SK-N-SH (cell line): ENCODE data around the gene ZNF746.

DNA sequence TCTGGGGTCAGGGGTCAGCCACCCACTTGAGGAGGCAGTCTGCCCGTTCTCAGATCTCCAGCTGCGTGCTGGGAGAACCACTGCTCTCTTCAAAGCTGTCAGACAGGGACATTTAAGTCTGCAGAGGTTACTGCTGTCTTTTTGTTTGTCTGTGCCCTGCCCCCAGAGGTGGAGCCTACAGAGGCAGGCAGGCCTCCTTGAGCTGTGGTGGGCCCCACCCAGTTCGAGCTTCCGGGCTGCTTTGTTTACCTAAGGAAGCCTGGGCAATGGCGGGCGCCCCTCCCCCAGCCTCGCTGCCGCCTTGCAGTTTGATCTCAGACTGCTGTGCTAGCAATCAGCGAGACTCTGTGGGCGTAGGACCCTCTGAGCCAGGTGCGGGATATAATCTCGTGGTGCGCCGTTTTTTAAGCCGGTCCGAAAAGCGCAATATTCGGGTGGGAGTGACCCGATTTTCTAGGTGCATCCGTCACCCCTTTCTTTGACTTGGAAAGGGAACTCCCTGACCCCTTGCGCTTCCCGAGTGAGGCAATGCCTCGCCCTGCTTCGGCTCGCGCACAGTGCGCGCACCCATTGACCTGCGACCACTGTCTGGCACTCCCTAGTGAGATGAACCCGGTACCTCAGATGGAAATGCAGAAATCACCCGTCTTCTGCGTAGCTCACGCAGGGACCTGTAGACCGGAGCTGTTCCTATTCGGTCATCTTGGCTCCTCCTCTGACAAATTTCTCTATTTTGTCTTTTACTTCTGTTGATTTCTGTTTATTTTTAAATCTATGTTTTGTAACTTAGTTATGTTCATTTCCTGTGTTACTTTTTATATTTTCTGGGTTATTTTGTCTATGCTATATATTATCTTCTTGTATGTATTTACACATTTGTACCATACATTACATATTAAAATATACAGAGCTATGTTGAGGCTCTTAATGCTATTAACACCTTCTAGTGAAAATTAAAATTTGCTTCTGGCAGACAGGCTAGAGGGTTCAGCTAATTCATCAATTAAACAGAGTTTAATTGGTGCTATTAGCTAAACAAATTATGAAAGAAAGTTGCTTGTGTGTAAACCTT is 97.4 kb upstream of the CNTNAP2 start:
- RRBS = no CpG with 5 or more reads among the region's 35 CpGs
CAGE:
- cytosol, long polyA plus RNA = no peak
- long polyA plus RNA = no peak
- nucleus, long polyA plus RNA = no peak

- RRBS = no CpG with 5 or more reads among the region's 1 CpG
CAGE:
- cytosol, long polyA plus RNA = no peak
- long polyA plus RNA = no peak
- nucleus, long polyA plus RNA = no peak
These were observed 109.8 kb upstream of the C7orf33 start for GRCh38 chr7:148480848-148481153.

DNA sequence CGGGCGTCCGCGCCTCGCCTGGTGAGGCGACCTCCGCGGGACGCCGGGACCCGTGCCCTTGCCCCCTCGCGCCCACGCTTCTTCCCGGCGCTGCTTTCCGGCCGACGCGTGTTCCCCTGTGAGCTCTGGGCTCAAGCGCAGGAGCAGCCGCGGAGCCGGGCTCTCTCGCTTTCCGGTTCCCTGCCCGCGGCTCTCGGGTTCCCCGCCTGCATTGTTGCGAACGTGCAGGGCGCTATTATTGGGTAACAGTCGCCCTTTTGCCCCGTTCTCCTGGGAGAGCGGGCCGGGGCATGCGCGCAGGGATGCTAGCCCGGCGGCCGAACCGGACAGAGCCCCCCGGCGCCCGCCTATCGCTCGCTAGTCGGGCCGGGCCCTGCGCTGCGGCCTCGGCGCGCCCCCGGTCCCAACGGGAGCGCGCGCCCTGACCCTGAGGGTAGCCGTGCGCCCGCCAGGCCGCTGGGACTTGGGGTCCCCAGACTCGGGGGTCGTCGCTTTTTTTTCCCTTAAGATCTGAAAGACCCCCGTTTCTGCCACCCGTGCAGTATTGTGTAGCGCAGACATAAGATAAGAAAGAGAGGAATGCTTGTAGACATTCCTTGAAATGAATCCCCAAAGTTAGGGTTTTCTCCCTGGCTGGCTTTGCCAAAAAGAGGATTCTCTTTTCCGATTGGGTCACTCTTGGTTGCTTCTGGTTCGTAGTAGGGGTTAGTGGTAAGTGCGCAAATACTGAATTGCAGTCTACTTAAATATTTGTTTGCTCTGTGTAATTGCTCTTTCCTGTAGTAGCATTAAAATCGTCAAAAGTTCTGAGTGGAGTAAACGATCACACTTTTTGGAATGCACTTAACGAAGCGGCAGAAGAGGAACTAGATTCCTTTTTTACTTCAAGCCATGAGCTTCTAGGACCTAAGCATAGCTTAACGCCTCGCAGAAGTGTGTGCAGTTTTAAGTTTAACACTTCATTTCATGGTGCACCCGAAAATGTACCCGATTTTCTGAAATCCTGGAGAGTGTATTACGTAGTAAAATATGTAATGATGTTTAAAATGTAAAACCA is 1.0 kb downstream of the CUL1 start:
- RRBS = under 1% methylated on average over 32 of the region's 82 CpGs
CAGE:
- cytosol, long polyA plus RNA = no peak
- long polyA plus RNA = no peak
- nucleus, long polyA plus RNA = no peak

DNA sequence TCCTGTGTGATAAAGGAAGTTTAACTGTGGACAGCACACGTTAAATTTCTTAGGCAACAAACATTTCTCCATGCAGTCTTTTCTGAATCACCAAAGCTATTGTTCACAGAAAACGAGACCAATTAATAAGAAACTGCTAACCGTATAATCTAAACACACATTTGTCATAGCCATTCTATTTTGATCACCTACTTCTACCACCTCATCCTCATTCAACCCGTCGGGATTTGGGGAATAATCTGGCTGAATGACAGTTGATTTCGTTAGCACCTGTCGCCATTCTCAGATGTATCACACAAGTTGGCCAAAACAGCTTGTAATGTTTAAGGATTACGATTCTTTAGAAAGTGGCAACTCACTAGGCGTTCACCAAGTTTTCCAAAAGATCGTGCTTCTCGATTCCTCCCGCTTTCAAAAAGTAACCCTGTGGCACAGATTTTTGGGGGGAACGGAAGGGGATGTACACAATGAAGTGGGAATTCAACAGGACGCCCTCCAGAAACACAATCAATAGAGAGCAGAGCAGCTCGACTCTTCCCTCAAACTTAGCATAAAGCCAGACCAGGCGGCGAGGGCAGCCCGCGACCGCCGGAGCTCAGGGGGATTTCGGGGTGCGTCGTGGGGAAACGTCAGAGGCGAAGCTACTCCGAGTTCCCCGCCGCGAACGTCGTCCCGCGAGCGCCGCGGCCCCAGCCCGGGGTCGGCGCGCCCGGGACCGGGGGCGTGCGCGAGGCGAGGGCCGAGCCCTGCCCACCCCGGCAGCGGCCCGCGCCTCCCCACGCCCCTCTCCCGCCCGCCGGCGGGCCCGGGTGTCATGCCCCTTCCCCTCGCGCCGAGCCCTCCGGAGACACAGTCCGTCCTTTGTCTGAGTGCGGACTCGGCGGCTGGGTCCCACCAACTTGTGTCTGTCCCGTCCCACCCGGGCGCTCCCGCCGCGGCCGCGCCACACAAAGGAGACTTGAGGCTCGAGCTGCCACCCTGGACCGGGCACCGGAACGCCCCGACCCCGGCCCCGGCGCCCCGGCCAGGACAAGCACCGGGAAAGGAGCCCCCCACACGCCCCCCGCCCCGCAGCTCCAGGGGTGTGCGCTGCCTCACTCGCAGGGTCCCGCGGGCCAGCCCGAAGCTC is 889 bp downstream of the EZH2 start:
- RRBS = 1% methylated on average over 47 of the region's 92 CpGs
CAGE:
- cytosol, long polyA plus RNA = no peak
- long polyA plus RNA = no peak
- nucleus, long polyA plus RNA = no peak

GRCh38 chr7:149071629-149072278 is 18.8 kb downstream of the ZNF786 start:
- RRBS = 91% methylated on average over 10 of the region's 42 CpGs
CAGE:
- cytosol, long polyA plus RNA = no peak
- long polyA plus RNA = no peak
- nucleus, long polyA plus RNA = no peak

DNA sequence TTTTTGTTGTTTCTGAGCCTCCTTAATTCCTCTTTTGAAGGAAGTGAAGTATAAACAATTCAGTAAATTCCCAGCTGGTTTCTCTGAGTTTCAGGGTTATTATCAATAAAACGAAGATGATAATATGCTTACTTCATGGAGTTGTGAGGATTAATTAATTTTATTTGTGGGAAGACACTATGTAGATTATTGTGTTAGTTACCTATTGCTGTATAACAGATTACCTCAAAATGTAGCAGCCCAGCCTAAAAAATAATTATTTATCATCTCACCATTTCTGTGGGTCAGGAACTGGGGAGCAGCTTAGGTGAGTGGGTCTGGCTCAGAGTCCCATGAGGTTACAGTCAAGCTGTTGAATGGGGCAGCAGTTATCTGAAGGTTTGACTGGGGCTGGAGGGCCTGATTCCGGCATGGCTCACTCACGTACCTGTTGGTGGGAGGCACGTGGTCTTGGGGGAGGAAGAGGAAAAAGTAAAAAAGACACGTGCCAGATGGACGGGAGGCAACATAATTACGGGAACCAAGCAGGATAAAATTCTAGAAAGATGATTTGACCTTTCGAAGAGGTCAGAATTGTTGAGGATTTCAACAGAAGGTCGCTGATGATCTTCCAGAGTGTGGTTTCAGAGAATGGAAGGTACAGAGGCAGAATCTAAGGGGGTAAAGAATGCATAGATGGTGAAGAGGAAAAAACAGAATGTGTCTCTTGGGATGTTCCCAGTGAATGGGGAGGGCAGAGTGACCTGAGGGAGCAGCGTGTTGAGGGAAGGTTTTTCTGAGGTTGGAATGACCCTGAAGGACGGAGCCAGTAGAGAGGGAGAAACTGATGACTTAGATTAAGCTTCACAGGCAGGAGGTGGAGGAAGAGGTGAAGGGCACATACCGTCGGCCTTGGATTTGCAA is 8.6 kb downstream of the ZNF282 start:
- RRBS = no CpG with 5 or more reads among the region's 13 CpGs
CAGE:
- cytosol, long polyA plus RNA = no peak
- long polyA plus RNA = no peak
- nucleus, long polyA plus RNA = no peak

DNA sequence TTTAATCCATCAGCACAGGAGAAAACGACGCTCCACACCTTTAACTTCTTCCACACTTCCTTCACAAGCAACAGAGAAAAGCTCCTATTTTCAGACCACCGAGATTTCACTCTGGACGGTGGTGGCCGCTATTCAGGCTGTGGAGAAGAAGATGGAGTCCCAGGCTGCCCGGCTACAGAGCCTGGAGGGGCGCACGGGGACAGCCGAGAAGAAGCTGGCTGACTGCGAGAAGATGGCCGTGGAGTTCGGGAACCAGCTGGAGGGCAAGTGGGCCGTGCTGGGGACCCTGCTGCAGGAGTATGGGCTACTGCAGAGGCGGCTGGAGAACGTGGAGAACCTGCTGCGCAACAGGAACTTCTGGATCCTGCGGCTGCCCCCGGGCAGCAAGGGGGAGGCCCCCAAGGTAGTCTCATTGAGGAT is 10.7 kb downstream of the ZNF212 start:
- RRBS = no CpG with 5 or more reads among the region's 18 CpGs
CAGE:
- cytosol, long polyA plus RNA = no peak
- long polyA plus RNA = no peak
- nucleus, long polyA plus RNA = no peak

GRCh38 chr7:149474110-149475000 is 13.5 kb upstream of the ZNF777 start:
- RRBS = 89% methylated on average over 13 of the region's 78 CpGs
CAGE:
- cytosol, long polyA plus RNA = no peak
- long polyA plus RNA = no peak
- nucleus, long polyA plus RNA = start-site peak on the minus strand at chr7:149474177-149474317, 78 and 132 reads in 2 replicates

DNA sequence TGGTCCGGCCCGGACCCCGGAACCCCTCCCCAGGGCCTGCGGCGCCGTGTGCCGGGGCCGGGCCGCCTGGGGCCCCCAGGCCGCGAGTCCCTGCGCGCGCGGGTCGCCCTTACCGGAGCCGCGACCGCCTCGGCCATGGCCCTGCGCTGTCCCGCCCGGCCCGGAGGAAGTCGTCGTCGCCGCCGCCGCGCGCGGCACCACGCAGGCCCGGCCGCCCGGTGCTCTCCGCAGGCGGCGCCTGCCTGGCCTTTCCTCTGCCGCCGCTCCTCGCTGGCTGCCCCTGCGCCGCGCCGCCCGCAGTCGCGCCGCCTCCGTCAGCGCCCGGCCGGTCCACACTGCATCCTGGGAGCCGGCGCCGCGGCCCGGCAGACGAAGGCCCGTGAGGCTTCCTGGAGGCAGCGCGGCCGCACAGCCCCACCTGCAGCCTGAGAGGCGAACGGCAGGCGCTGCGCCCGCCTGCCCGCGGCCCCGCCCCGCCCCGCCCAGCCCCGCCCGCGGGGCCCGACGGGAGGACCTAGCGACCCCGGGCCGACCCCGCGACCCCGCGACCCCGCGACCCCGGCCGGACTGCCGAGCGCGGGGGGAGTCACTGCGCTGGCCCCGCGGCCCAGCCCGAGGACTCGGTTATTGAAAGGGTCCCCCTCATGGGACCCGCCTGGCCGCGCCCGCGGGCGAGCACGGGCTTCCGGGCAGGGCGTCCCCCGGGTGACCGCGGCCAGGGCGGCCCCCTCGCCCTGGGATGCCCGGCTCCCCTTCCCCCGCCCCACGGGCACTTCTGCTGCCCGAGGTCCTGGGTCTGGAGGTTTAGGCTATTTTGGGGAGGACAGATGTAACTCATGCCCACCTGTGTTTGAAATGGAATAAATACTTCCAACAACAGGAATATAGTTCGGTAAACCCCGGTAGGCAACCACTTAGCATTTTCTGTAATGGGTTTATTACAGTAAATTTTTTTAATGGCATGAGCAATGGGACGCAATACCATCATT is at the start of gene ZNF746:
TSS of gene ZNF746 (minus strand) at position 410 of the 989 bp plus-strand sequence.
- RRBS = 1% methylated on average over 51 of the region's 121 CpGs
CAGE:
- cytosol, long polyA plus RNA = no peak
- long polyA plus RNA = no peak
- nucleus, long polyA plus RNA = no peak

DNA sequence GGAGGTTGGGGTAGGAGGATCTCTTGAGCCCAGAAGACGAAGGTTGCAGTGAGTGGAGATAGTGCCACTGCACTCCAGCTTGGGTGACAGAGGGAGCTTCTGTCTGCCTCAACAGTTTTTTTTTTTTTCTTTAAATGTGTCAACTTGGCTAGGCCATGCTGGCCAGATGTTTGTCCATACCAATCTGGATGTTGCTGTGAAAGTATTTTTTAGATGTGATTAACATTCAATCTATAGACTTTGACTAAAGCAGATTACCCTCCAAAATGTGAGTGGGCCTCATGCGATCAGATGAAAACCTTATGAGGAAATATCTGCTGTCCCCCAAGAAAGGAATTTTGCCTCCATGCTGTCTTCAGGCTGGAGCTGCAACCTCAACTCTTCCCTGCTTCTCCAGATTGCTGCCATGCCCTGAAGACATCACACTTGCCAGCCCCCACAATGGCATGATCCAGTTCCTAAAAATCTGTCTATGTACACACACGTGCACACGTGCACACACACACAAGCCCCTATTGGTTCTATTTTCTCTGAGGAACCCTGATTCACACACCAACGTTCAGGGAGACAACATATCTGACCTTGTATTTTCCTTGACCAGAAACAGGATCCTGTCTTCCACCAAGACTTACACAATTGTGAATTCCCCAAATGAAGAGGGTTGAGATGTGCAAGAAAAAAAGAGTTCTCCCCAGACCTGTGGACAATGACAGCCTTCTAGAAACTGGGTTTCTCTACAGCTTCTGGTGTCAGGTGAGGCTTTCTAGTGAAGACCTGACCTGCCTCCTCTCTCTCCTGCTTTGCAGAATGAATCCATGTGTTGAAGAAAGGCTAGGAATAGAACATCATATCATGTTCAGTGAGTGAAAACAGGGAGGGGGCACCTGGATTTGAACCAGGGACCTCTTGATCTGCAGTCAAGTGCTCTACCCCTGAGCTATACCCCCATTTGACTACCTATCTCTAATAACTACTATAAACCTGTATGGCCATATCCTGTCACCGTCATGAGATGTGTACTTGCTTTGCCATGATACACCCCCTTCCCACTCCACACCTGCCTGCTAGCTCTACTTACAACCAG is 90.9 kb upstream of the ZNF746 start:
- RRBS = no CpG with 5 or more reads among the region's 6 CpGs
CAGE:
- cytosol, long polyA plus RNA = no peak
- long polyA plus RNA = no peak
- nucleus, long polyA plus RNA = no peak

DNA sequence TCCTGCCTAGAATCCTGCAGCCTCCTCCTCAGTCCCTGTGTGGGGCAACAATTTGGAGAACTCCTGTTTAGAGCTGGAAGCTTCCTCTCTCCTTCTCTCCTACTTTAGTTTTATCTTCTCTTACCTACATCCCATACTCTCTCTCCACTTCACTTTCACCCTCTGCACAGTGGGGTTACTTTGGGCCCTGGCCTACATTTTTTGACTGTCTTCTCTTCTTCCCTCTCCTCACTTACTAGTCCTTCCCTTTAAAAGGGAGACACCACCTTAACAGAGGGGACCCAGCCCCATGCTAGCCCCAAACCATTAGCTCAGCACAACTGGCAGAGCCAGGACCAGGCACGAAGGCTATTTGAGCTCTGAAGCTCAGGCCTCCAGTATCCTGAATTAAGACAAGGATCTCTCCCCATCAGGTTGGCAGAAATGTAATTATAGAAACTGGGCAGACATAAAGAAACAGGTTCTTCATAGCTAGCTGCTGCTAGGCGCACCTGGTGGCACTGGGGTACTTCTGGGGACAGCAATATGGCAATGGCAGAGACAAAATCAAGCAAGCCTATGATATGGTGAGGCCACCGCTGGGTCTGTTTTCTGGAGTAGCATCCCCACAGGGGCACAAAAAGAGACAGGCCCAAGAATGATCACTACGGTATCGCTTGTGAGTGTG is 100.4 kb upstream of the KRBA1 start:
- RRBS = no CpG with 5 or more reads among the region's 5 CpGs
CAGE:
- cytosol, long polyA plus RNA = no peak
- long polyA plus RNA = no peak
- nucleus, long polyA plus RNA = no peak

- RRBS = no CpG with 5 or more reads among the region's 9 CpGs
CAGE:
- cytosol, long polyA plus RNA = no peak
- long polyA plus RNA = no peak
- nucleus, long polyA plus RNA = no peak
These were observed 26.9 kb downstream of the KRBA1 start for GRCh38 chr7:149741691-149741963.

- RRBS = no CpG with 5 or more reads among the region's 12 CpGs
CAGE:
- cytosol, long polyA plus RNA = no peak
- long polyA plus RNA = no peak
- nucleus, long polyA plus RNA = no peak
These were observed 27.4 kb downstream of the KRBA1 start for GRCh38 chr7:149742129-149742486.

- RRBS = 88% methylated on average over 1 of the region's 14 CpGs
CAGE:
- cytosol, long polyA plus RNA = no peak
- long polyA plus RNA = no peak
- nucleus, long polyA plus RNA = no peak
These were observed 824 bp upstream of the ZNF467 start for GRCh38 chr7:149774157-149774666.

- RRBS = no CpG with 5 or more reads among the region's 9 CpGs
CAGE:
- cytosol, long polyA plus RNA = no peak
- long polyA plus RNA = no peak
- nucleus, long polyA plus RNA = no peak
These were observed 3.7 kb upstream of the ATP6V0E2 start for GRCh38 chr7:149869895-149870613.

DNA sequence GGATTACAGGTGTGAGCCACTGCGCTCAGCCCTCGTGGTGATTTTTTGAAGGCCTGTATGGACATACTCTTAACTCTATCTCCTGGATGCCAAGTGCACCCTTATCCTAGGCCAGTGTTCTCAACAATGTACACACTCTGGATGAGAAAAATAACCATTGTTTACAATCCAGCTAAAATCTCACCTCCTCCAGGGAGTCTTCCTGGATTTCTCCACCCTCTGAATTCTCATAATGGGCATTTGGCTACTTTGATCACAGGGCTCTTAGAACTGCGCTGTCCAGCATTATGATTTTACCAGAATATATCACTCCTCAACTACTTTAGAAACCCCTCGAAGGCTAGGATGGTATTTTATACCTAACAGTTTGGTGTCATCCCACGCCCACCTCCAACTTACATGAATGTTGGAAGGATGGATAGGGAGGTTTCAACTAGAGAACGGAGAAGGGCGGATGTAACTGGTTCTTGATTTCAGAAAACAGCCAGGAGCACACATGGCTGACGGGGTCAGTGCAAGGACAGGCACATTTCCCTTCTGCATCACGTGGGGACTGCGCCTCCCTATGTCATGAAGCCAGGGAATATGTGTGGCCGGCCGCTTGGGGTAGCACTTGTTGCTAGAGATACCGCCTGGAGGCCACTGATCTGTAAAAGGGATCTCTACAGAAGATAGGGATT is 1.3 kb upstream of the ATP6V0E2 start:
- RRBS = no CpG with 5 or more reads among the region's 13 CpGs
CAGE:
- cytosol, long polyA plus RNA = no peak
- long polyA plus RNA = no peak
- nucleus, long polyA plus RNA = no peak

- RRBS = 82% methylated on average over 7 of the region's 39 CpGs
CAGE:
- cytosol, long polyA plus RNA = no peak
- long polyA plus RNA = no peak
- nucleus, long polyA plus RNA = no peak
These were observed 4.0 kb downstream of the RARRES2 start for GRCh38 chr7:150337035-150338292.

- RRBS = no CpG with 5 or more reads among the region's 17 CpGs
CAGE:
- cytosol, long polyA plus RNA = no peak
- long polyA plus RNA = no peak
- nucleus, long polyA plus RNA = no peak
These were observed 15.5 kb downstream of the ENSG00000284691 start for GRCh38 chr7:150421044-150421400.

DNA sequence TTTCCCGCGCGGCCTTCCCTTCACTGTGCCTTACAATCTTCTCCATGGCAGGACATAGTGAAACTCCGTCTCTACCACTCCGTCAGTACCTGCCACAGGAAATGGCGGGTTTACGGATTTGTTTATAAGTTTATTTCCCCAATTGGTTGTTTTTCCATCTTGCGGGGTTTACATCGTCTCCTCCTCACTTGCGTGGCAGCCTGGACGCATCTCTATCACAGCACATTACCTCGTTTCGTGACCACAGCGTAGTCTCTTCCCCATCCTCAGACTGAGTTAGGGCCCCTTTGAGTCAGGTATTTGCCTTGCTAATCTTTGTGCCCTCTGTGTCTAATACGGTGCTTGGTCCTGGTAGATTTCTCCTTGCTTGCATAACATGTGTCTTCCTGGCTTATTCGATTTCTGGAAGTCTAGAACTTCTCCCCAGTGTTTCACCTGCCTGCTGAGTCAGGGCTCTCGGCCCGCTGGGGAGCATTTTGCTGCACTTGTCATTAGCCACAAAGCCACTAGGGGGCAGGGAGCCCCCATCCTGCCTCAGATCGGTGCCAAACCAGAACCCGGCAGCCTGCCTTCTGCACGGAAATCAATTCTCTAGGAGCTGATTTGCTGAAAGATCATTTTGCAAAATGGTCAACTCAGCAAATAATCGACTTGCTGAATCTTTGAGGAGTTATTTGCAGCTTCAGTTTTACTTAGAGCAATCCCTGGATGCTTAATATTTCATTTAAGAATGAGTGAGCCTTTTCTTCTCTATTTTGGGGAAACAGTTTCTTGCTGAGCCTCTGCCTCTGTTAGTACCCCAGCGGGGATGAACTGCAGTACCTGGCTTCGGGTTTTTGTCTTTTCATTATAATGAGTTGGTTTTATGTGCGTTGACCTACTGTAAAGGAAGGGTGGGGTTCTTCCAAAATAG is 1.8 kb upstream of the GIMAP8 start:
- RRBS = no CpG with 5 or more reads among the region's 25 CpGs
CAGE:
- cytosol, long polyA plus RNA = no peak
- long polyA plus RNA = no peak
- nucleus, long polyA plus RNA = no peak

GRCh38 chr7:150473989-150474641 is 23.7 kb downstream of the GIMAP8 start:
- RRBS = 5% methylated on average over 4 of the region's 11 CpGs
CAGE:
- cytosol, long polyA plus RNA = no peak
- long polyA plus RNA = no peak
- nucleus, long polyA plus RNA = no peak